Esophagus squamous epithelium (tissue), 4 donors: ENCODE measurements around a stretch of chr13.

- PRO-cap = bidirectional peak, plus-strand start at chr13:40172418, minus-strand start at chr13:40172316
- RAMPAGE, long total RNA, 4 experiments = no peak in any of the 4 experiments
Measured at GRCh38 chr13:40172201-40172627, 494.2 kb downstream of the FOXO1 start.

DNA sequence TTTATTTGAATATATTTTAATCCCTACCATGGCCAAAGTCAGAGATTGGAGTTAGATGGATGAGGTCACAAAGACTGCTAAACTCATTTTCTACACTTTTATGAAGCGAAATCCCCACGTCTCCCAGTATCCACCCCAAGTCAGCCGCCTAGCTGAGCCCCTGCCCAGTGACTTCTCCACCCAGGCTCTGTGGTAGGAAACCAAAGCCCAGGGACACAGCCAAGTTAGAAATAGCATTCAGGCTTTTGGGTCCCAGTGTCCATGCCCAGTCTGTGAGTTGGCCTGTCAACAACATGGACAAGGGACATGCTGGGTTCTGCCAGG is 474.0 kb downstream of the FOXO1 start:
- PRO-cap = no peak
- RAMPAGE, long total RNA, 4 experiments = no peak in any of the 4 experiments

GRCh38 chr13:40221093-40222329 is 444.9 kb downstream of the FOXO1 start:
- PRO-cap = bidirectional peak, plus-strand start at chr13:40221591, minus-strand start at chr13:40221416; bidirectional peak, plus-strand start at chr13:40221989, minus-strand start at chr13:40221825; unidirectional peak, plus-strand start at chr13:40222130
- RAMPAGE, long total RNA, 4 experiments = no peak in any of the 4 experiments

- PRO-cap = no peak
- RAMPAGE, long total RNA, 4 experiments = no peak in any of the 4 experiments
Measured at GRCh38 chr13:40251748-40252182, 414.7 kb downstream of the FOXO1 start.

DNA sequence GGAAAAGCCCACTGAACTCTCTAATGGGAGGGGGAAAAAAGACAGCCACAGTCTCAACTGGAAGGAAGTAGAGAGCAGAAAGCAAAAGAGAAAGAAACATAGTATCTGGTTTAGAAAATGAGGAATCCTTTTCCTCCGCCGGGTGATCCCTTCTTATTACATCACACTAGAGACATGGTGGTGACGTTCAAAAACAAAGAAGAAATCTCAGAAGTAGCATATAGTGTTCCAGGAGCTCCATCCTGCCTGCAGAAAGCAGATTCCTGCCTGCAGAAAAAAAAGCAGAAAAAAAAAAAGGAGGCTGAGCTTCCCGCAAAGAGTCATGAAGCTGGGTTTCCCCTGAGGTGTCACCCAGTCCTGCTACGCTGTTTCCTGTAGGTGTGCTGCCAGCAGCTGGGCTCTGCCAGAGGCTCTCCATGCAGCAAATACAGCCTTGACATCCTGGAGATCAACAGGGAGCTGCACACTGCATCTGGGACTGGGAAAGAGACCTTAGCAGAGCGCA is 351.1 kb downstream of the FOXO1 start:
- PRO-cap = no peak
- RAMPAGE, long total RNA, 4 experiments = no peak in any of the 4 experiments

GRCh38 chr13:40345820-40346325 is 320.6 kb downstream of the FOXO1 start:
- PRO-cap = no peak
- RAMPAGE, long total RNA, 4 experiments = no peak in any of the 4 experiments

GRCh38 chr13:40453129-40453674 is 213.2 kb downstream of the FOXO1 start:
- PRO-cap = bidirectional peak, plus-strand start at chr13:40453452, minus-strand start at chr13:40453348
- RAMPAGE, long total RNA, 4 experiments = no peak in any of the 4 experiments

DNA sequence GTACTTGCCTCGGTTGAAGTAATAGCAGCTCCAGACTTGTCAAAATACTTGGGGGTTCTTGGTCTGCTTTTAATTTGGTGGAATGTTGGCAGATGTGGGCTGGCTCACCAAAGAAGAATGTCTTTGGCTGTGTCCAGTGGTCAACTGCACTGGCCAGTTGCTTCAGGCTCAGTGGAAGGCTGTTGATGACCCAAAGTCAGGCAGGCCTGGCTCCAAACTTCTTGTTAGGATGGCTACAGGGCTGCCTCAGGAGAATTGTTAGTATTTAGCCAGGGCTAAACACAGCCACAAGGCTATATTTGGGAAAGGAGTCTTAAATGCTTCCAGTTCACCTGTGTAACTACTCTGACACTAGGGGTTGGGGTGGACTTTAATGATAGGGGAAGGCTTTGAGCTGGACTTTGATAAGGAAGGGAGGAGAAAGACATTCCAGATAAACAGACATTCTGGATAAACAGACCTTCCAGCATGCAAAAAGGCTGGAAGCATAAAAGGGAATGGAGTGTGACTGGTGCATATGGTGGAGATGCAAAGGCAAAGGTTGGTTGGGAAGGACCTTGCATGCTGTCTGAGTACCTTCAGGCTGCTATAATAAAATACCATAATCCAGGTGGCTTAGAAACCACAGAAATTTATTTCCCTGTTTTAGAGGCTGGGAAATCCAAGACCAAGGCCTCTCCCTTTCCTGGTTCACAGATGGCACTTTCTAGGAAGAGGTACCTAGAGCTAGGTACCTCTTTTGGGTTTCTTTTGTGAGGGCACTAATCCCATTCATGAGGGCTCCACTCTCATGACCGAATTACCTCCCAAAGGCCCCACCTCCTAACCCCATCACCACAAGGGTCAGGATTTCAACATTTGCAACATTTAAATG is 116.7 kb downstream of the FOXO1 start:
- PRO-cap = no peak
- RAMPAGE, long total RNA, 4 experiments = no peak in any of the 4 experiments

GRCh38 chr13:40564060-40565120 is 102.1 kb downstream of the FOXO1 start:
- PRO-cap = no peak
- RAMPAGE, long total RNA, 4 experiments = no peak in any of the 4 experiments

GRCh38 chr13:40581039-40582060 is 85.1 kb downstream of the FOXO1 start:
- PRO-cap = no peak
- RAMPAGE, long total RNA, 4 experiments = no peak in any of the 4 experiments

DNA sequence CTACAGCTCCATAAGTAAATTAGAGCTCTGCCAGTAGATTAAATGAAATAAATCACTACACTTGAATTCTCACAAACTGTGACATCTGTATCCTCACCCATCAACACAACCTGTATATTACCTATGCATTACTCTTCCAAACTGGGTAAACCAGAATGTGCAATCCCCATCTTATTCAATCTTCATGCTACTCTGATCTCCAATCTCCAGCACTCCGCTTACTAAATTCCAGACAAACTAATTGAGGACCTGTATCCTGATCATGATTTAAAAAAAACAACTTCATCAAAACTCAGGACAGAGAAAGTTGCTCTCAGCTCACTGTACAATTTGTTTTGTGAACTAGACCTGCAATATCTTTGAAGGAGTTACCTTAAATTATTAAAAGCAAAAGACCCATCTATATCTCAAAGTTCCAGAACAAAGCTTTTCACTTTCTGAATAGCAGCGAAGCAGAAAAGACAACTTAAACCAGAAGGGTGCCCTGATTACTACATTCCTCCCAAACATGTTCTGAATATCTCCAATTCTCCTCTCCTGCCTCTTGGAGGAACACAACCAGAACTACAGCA is 74.3 kb downstream of the FOXO1 start:
- PRO-cap = no peak
- RAMPAGE, long total RNA, 4 experiments = no peak in any of the 4 experiments

- PRO-cap = no peak
- RAMPAGE, long total RNA, 4 experiments = no peak in any of the 4 experiments
Measured at GRCh38 chr13:40637608-40638146, 28.8 kb downstream of the FOXO1 start.

GRCh38 chr13:40639514-40640264 is 26.8 kb downstream of the FOXO1 start:
- PRO-cap = unidirectional peak, plus-strand start at chr13:40639615
- RAMPAGE, long total RNA, 4 experiments = no peak in any of the 4 experiments

DNA sequence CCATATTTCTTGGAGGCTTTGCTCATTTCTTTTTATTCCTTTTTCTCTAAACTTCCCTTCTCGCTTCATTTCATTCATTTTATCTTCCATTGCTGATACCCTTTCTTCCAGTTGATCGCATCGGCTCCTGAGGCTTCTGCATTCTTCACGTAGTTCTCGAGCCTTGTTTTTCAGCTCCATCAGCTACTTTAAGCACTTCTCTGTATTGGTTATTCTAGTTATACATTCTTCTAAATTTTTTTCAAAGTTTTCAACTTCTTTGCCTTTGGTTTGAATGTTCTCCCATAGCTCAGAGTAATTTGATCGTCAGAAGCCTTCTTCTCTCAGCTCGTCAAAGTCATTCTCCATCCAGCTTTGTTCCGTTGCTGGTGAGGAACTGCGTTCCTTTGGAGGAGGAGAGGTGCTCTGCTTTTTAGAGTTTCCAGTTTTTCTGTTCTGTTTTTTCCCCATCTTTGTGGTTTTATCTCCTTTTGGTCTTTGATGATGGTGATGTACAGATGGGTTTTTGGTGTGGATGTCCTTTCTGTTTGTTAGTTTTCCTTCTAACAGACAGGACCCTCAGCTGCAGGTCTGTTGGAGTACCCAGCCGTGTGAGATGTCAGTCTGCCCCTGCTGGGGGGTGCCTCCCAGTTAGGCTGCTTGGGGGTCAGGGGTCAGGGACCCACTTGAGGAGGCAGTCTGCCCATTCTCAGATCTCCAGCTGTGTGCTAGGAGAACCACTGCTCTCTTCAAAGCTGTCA is 80.0 kb downstream of the SLC25A15 start:
- PRO-cap = no peak
- RAMPAGE, long total RNA, 4 experiments = no peak in any of the 4 experiments

DNA sequence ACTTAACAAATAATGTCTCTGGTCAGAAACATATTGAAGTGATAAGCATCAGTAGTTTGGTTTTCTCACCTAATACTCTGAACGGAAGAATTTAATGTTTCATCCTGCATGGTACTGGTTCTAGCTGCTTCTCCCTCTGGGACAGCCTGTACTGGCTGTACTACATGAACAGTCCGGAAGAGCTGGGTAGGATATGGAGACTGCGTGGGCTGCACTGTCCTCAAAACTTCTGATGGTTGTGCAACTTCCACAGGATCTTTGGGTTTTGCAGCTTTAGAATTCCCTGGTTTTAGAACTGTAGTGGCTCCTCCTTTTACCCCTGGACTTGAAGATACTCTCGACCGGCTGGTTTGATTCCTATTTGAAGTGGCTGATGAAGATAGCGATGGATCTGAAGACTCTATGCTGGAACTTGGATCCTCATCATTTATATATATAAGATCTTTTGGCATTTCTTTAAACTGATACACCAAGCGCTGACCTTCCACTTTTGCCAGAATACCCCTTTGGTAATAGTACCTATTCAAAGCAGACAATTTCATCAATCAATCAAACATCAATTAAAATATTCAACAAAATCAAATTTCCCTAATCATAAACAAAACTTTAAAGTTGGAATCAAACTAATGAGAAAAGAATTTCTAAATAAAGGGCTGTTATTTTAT is 78.1 kb downstream of the ELF1 start:
- PRO-cap = no peak
- RAMPAGE, long total RNA, 4 experiments = no peak in any of the 4 experiments

DNA sequence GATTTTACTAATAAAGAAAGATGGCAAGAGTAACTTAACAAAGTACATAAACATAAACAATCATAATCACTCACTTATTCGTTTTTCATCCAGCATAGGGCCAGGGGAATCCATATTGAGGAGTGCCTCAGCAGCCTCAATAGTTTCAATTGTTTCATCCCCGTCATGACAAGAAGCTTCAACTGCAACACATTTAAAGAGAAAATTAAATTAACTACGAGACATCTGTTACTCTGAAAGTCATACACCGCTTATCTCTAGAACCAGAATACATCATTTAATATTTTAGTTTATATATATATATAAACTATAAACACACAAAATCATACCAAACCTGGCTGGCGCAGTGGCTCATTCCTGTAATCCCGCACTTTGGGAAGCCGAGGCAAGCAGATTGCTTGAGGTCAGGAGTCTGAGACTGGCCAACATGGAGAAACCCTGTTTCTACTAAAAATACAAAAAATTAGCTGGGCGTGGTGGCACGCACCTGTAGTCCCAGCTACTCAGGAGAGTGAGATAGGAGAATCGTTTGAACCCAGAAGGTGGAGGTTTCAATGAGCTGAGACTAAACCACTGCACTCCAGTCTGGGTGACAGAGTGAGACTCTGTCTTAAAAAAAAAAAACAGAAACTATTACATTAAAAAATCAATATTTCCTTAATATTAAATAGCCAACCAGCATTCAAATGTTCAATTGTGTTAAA is 67.7 kb downstream of the ELF1 start:
- PRO-cap = no peak
- RAMPAGE, long total RNA, 4 experiments = no peak in any of the 4 experiments

DNA sequence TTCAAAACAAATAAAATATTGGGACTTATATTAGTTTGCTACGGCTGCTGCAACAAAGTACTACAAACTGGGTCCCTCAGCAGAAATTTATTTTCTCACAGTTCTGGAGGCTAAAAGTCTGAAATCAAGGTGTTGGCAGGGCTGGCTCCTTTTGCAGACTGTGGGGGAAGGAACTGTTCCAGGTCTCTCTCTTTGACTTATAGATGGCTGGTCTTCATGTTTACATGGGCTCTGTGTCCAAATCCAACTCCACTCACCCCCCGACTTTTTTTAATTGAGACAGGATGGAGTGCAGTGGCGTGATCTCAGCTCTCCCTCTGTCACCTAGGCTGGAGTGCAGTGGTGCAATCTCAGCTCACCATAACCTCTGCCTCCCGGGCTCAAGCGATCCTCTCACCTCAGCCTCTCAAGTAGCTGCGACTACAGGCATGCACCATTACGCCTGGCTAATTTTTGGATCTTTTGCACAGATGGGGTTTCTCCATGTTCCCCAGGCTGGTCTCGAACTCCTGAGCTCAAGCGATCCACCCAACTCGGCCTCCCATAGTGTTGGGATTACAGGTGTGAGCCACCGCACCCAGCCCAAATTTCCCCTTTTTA is 54.8 kb downstream of the ELF1 start:
- PRO-cap = no peak
- RAMPAGE, long total RNA, 4 experiments = no peak in any of the 4 experiments

- PRO-cap = no peak
- RAMPAGE, long total RNA, 4 experiments = no peak in any of the 4 experiments
Measured at GRCh38 chr13:40971281-40971831, 47.8 kb downstream of the ELF1 start.

DNA sequence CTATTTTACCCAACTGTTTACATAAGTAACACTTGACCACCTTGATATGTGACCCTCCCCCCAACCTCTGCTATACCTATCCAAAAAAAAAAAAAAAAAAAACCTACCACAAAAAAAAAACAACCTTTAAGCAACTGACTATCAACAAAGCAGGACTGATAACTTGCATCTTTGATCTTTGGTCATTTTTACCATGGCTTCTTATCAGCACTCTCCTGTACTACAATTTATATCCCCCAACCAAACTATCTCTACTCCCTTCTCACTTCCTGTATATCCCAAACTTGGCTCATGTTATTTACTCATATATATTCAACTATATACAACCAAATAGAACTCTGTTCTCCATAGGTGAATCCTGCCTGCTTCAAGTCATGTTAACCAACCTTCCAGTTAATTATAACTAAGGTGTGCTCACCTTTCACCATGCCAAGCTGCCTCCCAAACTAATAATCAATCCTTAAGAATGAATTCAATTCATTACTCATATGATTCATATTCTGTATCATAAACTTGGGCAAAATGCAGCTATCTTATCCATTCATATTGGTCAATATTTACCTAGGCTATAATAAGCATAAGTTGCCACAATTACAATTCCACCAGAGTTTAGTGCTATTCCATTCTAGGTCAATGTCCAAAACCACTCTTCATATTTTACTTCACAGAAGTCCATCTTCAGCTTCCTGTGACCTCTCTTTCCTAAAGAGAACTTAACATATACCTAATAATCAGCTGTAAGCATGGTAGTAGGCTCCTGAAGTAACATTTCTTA is 13.6 kb downstream of the ELF1 start:
- PRO-cap = no peak
- RAMPAGE, long total RNA, 4 experiments = no peak in any of the 4 experiments

DNA sequence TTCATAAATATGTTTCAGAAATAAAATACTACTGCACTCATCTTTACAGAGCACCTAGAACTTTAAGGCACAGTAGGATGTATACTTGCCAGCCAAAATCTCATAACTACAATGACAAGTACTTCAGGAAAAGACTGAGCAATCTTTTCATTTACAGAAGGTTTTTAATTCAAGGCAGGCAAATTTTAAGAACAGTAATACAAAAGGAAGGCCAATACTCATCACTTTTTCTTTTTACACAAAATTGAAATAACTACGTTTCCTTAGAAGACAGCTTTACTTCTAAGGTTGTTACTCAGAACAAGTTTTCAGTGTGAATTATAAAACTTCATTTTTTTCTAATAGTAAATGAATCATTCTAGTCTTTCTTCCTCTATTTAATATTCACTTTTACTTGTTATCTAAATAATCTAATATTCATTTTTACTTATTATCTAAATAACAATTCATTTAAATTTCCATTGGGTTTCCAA is 884 bp downstream of the ELF1 start:
- PRO-cap = bidirectional peak, plus-strand start at position 194 of the sequence, minus-strand start at position 113 of the sequence
- RAMPAGE, long total RNA, 4 experiments = no peak in any of the 4 experiments